ENCODE measurements around a stretch of chr11.

DNA sequence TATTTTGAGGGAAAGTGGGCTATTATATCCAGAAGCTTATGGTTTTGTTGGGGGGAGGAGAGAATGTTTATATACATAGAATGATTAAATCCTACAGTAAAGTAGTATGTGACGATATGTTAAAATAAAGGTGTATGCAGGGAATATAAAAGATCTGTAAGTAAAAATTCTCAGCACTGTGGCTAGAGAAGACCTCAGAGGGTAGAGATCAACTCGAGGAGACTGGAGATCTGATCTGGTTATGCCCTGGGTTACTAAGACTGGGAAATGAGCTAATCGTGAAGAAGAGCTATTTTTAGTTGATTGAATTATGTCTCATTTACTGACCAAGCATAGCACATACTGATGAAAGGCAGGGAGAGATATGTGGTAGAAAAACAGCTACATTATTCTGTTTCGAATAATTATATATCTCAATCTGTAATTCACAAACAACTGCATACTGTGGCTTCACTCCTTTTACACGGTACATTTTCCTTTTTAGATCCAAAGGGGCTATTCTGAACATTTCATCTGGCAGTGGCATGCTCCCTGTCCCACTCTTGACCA, 42.7 kb upstream of the ALKBH3 start:
- RRBS, result no CpG with 5 or more reads among the region's 5 CpGs

- RRBS, result no CpG with 5 or more reads among the region's 14 CpGs
Measured at GRCh38 chr11:43922988-43924195, 19.0 kb upstream of the C11orf96 start.

DNA sequence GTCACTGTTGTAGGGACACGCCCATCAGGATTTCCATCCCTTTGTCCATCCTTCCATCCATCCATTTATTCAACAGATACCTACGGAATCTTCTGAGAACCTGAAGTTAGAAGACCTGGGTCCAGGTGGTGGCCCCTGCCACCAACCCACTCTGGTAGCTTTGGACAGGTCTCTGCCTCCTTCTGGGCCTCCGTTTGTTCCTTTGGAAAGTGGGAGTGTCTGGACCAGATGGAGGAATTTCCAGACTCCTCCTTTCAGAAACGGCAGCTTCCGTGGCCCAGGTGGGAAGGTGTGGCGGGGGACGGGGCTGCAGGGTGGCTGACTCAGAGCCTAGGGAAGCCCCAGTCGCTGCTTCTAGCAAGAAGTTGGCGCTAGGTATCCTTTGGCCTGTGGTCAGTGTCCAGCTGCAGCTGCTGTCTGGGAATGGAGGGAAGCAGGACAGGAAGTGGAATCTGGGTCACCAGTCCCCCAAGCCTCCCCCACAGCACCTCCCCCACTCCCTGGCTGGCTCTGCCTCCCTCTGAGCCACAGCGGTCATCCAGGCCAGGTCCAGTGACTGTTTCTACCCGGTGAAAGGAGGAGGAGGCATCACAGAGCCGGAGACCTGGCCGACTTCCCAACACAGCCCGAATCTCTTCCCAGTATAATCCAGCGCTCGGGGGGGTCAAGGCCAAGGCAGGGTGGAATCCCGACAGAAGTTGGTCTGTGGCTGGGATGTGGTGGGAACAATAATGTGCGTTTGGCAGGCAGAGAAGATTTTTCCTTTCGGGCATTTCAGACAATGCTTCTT, 44.9 kb downstream of the C11orf96 start:
- RRBS, result no CpG with 5 or more reads among the region's 19 CpGs

- RRBS, result no CpG with 5 or more reads among the region's 9 CpGs
Measured at GRCh38 chr11:43993259-43993728, 50.9 kb downstream of the C11orf96 start.

GRCh38 chr11:43997252-43997570, 50.6 kb upstream of the ACCSL start:
- RRBS, result no CpG with 5 or more reads among the region's 10 CpGs

DNA sequence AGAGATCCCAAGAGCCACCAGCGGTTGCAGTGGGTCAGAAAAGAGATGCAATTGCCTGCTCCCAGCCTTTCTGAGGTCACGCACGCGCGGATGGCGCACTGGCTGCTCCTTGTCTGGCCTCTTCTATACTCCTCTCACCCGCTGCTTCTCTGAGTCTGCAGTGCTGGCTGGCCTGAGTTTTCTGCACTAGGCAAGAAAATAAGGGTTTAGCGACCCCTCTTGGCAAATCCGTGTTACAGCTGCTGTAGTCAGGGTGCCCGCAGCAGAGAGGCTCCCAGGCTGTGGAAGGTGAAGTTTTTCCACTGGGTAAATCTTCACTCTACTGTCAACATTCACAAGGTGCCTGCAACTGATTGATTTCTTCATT, 10.5 kb upstream of the ACCSL start:
- RRBS, result no CpG with 5 or more reads among the region's 10 CpGs

GRCh38 chr11:44188264-44188868, 92.9 kb downstream of the EXT2 start:
- RRBS, result no CpG with 5 or more reads among the region's 2 CpGs

DNA sequence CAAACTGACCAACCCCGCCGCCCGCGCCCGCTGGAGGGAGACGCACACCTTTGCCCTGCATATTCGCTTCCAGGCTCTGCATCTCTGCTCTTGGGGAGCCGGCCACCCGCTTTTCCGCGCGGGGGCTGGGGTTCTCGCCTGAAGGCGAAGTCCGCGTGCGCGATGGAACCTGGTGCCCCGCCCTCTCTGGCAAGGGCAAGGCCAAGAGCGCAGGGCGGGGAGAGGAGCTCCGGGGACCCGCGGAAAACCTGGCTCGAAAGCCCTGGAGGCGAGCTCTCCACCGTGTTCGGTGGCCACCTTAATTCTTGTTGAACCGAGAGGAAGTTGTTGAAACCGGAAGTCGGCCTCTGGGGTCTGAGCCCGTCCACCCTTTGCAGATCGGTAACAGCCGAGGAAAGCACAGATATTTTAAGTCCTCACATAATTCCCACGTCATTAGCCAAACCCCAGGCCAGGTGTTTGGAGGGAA, 6.9 kb upstream of the ALX4 start:
- RRBS, result 2% methylated on average over 6 of the region's 35 CpGs

- RRBS, result no CpG with 5 or more reads among the region's 5 CpGs
Measured at GRCh38 chr11:44559502-44560023, 5.9 kb upstream of the CD82 start.

GRCh38 chr11:44590642-44591807, 25.6 kb downstream of the CD82 start:
- RRBS, result no CpG with 5 or more reads among the region's 11 CpGs

- RRBS, result no CpG with 5 or more reads among the region's 4 CpGs
Measured at GRCh38 chr11:44596447-44596901, 31.0 kb downstream of the CD82 start.

DNA sequence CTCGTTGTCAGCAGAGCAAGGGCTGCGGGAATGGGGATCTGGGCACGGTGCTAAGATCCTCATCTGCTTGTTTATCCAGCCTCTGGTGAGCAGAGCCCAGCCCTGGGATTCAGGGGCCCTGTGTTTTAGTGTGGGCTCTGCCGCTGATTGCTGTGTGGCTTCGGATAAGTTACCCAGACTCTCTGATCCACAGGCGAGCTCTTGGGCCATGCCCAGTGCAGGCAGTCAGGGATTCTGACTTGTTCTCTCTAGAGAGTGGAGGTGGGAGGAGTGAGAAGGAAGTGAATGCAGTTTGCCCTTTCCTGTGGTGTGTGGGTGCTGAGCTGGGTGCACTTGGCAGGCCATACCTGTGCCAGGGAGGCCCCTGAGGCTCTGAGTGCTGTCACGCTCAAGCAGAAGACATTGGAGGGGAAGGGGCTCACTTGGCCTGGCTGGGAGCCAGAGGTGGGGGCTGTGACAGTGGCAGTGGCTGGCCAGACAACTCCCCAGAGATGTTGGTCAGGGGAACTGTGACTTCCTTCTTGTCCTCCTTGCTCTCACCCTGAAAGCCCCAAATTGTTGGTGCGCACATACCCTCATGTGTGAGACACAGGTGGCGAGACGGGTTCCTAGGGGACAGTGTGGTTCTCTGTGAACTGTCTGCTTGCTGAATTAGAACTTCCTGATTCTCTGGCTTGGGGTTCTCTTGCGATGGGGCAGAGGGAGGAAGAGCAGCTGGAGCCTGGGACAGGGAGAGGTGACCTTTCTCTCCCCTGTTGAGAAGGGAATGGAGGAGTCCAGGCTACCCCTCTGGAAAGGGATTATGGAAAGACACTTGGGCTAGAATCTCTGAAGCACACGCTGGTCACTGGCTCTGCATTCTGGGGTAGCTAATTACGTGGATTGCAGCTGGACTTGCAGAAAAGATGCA, 43.8 kb downstream of the CD82 start:
- RRBS, result no CpG with 5 or more reads among the region's 13 CpGs

DNA sequence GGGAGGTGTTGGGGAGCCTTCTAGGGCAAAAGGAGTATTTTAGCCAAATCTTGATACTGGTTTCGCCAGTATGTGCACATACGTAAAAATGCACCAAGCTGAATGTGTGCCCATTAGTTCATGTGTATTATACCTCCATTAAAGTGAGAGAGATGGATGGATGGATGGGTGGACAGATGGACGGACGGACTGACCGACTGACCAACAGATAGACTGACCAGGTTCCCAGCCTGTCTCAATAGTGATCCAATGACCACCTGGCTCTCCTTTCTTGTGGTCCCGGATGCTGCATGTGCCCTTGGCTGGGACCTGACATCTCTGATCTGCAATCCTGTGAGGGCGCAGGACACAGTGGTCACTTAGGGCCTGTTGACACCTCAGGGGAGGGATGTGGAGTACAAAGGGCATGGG, 50.3 kb downstream of the CD82 start:
- RRBS, result no CpG with 5 or more reads among the region's 7 CpGs

- RRBS, result no CpG with 5 or more reads among the region's 28 CpGs
Measured at GRCh38 chr11:44620922-44621651, 55.6 kb downstream of the CD82 start.

- RRBS, result 29% methylated on average over 6 of the region's 8 CpGs
Measured at GRCh38 chr11:44726308-44726611, 502 bp upstream of the TSPAN18 start.

DNA sequence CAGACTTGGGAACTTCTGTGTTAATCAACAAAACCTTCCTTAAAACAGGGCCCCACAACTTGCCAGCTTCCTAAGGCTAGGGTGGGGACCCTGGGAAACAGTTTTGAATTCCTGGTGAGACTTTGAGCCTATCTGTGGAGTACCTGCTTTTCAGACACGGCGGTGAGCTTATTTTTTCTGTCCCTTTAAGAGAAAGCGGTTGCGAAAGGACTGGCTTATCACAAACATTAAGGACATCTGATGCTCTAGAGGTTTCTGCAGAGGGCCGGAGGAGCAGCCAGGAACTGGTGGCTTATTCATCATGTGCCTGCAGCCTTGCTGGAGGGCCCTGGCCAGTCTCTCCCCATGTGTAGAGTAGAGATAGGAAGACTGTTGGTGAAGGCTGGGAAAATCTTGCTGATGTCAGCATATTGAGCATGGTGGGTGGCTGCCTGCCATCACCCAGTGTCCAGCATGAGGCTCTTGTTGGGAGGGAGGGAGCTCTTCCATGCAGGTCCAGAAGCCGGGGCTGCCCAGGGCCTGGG, 54.1 kb downstream of the TSPAN18 start:
- RRBS, result no CpG with 5 or more reads among the region's 6 CpGs

GRCh38 chr11:45024300-45024600, 73.6 kb upstream of the TP53I11 start:
- RRBS, result no CpG with 5 or more reads among the region's 4 CpGs

GRCh38 chr11:45028421-45028922, 77.8 kb upstream of the TP53I11 start:
- RRBS, result no CpG with 5 or more reads among the region's 6 CpGs

DNA sequence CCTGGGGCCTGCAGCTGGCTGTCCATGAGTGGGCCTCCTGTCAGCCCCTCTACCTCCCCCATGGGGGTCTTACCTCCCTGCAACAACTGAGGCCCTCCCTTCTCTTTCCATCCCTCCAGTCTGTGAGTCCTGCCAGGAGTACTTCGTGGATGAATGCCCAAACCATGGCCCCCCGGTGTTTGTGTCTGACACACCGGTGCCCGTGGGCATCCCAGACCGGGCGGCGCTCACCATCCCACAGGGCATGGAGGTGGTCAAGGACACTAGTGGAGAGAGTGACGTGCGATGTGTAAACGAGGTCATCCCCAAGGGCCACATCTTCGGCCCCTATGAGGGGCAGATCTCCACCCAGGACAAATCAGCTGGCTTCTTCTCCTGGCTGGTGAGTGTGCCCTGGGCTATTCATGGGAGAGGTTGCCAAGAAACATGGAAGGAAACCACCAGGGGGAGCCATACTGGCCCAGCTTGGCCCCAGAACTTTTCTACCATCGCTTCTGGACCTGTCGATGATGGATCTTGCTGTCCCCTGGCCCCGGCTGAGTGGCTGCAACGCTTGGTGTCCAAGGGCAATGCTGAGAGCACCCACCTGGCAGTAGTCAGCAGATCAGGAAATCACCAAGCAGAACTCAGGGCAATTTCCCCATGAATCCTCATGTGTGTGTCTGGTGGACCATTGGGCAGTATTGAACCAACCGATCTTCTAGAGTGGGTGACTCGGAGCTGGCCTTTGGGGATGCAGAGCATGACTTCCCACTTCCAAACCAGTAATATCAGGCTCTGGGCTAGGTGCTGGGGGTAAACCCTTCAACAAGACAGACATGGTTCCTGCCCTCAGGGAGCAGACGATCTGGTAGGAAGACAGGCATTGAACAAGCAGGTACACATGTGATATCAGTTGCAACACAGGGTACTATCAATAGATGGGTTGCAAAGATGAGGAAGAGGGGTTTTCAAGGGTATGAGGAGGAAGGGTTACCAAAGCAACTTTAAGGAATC, 36.6 kb downstream of the PRDM11 start:
- RRBS, result no CpG with 5 or more reads among the region's 18 CpGs

DNA sequence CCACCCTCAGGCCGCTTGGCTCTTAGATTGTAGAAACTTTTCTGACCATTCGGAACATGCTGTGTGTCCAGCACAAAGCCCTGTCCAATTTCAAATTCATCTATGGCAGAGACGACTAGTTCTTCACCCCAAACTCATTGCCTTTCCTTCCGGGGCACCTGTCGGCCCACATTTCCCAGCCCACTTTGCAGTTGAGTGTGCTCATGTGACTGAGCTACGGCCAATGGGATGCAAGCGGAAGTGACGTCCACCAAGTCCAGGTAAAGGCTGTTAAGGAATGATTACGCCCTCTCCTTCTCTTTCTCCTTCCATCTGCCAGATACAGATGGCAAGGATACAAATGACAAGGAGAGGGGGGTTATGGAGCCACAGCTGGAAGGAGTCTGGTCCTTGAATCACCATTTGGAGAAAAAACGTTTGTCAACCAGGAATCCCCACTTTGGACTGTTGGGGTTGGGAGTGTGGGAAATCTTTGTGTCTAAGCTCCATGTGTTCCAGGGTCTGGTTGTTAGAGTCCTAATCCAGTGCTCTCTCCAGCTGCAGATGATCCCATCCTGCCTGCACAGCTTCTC, 32.4 kb downstream of the SYT13 start:
- RRBS, result no CpG with 5 or more reads among the region's 10 CpGs

All from epithelial cell of prostate (primary cell).